SK-N-DZ (cell line): ENCODE measurements around a stretch of chr13.

RAMPAGE:
- cytosol, long total RNA = no peak
- nucleus, long total RNA = no peak
Measured at GRCh38 chr13:110126196-110127095, 180.5 kb downstream of the COL4A1 start.

RAMPAGE:
- cytosol, long total RNA = no peak
- nucleus, long total RNA = no peak
Measured at GRCh38 chr13:110149365-110150561, 157.2 kb downstream of the COL4A1 start.

DNA sequence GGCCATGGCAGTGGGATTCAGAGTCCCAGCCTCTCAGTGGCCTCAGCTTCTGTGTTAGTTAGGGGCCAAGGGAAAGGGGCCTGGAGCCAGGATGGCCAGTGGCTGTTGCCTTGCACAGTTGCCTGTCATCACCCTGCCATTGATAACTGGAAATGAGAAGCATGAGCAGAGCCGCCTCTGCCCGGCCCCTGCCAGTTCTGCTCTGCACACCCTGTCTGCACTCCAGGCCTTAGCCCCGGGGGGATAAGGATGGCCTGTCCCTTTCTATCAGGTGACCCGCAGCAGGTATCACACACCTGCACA is 7.8 kb downstream of the COL4A2 start:
RAMPAGE:
- cytosol, long total RNA = no peak
- nucleus, long total RNA = no peak

DNA sequence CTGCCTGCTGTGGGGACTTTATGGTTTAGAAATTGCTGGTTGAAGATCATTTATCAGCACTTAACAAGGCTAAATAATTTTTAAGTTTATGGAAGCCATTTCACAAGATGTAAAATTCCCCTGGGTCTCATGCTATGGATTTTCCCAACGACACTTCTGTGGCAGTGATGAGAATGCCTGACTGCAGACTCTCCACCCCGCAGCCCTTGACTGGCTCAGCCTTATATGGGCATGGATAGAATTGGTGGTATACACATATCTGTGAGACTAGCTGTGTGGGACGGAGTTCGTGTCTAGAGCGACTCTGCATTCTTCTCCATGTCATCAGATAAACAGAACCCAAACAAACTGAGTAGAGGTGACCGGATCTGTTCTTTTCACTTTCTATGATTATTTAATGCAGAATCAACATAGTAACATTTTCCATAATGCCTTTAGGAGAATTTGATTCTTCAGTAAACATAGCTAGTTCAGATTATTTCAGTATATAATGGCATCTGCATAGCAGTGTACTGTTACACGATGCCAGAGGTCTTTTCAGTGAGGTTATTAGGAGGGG is 52.9 kb downstream of the COL4A2 start:
RAMPAGE:
- cytosol, long total RNA = no peak
- nucleus, long total RNA = no peak

RAMPAGE:
- cytosol, long total RNA = no peak
- nucleus, long total RNA = no peak
Measured at GRCh38 chr13:110387331-110387931, 80.3 kb downstream of the COL4A2 start.

RAMPAGE:
- cytosol, long total RNA = no peak
- nucleus, long total RNA = no peak
Measured at GRCh38 chr13:110420318-110421214, 113.5 kb downstream of the COL4A2 start.

DNA sequence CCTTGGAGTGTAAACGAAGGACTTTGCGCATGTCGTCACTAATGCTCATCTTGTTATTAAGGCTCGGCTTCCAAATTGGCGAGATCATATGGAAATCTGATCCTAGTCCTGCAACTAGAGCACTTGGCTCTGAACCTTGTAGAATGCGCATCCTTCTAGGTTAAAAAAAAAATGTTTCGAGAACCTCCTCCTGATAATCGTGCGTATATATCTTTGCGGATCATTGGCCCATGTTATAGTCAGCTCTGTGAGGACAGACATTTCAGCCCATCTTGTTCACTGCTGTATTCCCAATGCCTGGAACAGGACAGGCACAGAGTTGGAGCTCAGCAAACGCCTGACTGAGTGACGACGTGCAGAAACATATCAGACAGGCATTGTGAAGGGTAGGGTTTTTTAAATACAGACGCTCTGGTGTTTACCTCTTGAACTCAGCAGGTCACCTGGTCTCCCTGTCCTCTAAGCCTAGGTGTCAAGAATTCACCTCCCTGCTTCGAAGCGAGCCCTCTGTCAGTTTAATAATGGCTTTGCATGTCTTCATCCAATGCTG is 114.0 kb downstream of the RAB20 start:
RAMPAGE:
- cytosol, long total RNA = no peak
- nucleus, long total RNA = no peak

DNA sequence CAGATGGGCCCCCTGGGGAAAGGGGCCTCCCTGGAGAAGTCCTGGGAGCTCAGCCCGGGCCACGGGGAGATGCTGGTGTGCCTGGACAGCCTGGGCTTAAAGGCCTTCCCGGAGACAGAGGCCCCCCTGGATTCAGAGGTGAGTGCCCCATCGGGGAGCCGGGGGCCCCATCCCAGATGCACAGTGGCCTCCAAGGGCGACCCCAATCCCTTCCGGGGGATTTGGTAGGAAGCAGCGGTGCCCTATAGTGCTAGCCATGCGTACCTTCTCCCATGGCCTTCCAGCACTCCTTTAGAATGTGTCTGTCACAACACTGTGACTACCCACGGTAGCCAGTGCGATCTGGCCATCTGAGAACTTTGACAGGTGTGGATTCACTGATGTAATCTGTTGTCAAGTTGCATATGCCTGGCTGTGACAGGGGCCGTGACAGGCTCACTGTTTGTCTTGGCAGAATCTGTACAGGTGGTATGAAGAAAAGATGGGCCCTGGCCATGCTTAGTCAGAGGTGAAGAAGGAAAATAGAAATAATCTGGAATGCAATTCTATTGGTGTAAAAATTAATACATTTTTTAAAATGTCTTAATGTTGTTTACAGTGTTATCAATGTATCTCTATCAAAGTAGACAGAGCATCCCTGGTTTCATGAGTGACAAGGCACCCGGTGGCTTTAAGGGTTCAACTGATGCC is 88.4 kb downstream of the RAB20 start:
RAMPAGE:
- cytosol, long total RNA = no peak
- nucleus, long total RNA = no peak

RAMPAGE:
- cytosol, long total RNA = no peak
- nucleus, long total RNA = no peak
Measured at GRCh38 chr13:110480073-110480536, 81.4 kb downstream of the RAB20 start.

DNA sequence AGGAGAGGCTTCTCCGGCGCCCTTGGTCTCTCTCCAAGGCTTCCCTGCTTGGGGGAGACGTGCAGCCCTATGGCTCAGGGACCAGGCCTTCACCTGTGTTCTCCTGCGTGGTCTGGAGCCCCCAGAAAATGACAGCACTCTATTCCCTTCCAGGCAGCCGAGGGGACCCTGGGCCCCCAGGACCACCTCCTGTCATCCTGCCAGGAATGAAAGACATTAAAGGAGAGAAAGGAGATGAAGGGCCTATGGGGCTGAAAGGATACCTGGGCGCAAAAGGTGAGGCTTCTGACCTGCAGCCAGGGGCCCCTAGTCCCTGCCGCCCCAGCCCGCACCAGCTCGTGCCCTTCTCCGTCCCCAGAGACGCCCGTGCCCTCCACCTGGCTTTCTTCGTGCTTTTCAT is 76.8 kb downstream of the RAB20 start:
RAMPAGE:
- cytosol, long total RNA = no peak
- nucleus, long total RNA = no peak

GRCh38 chr13:110507103-110507726 is 54.3 kb downstream of the RAB20 start:
RAMPAGE:
- cytosol, long total RNA = no peak
- nucleus, long total RNA = no peak

RAMPAGE:
- cytosol, long total RNA = no peak
- nucleus, long total RNA = no peak
Measured at GRCh38 chr13:110556154-110556499, 5.4 kb downstream of the RAB20 start.

DNA sequence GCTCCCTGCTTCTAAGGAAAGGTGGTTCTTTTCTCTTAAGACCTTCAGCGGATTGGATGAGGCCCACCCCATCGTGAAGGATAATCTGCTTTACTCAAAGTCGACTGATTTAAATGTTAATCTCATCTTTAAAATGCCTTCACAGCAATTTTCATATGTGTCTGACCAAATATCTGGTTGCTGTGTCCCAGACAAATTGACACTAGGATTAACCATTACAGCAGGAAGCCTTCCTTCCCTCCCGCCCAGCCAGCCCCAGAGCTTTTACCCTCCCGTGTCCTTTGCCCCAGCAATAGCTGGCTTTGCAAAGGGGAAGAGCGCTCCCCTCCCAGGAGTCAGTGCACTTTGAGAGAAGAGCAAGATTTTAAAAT is 14.9 kb upstream of the NAXD start:
RAMPAGE:
- cytosol, long total RNA = no peak
- nucleus, long total RNA = no peak

DNA sequence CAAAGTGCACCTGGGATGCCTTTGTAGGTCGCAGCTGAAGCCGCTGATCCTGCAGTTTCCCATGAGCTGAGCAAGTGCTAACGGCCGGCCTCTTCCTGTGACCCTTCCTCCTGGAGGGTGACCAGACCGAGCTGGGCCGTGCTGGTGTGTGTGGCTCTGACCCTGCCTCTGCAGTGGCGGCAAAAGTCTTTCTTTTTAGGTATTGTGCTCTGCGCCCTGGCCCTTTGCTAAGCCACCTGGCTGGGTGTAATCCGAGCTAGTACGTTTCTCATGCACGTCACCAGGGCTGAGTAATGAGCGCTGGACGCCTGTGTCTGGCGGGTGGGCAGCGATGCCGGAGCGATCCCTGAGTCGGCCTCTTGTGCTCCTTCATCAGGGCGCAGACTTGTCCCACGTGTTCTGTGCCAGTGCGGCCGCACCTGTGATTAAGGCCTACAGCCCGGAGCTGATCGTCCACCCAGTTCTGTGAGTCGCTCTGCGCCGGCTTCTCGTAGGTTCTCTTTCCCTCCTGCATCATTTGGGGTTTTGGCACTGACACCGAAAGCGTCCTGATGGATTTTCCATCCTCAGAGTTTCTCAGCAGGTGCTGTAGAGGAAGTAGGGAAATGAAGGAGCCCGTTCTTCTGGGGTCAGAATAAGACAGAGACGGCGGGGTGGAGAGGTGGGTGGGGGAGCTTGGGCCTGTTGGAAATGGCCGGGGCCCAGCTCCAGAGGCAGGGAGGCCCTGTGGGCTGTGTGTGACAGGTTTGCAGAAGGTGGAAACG is 9.7 kb downstream of the NAXD start:
RAMPAGE:
- cytosol, long total RNA = no peak
- nucleus, long total RNA = no peak

GRCh38 chr13:110642151-110643150 is 27.1 kb downstream of the NAXD start:
RAMPAGE:
- cytosol, long total RNA = no peak
- nucleus, long total RNA = no peak

DNA sequence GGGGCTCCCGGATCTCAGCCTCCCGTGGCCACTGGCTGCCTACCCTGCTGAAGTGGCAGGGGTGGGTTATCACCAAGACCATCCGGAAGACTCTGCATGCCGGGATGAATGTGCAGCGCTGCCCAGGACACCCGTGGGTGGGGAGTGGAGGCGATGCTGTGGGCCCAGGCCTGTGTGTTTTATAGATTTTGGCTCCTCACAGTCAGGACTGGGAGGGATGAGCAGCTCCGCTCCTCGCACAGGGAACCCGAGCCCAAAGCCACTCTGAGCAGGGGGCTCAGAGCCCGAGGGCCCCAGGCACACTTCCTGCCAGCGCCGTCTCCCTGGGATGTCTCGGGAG is 31.1 kb downstream of the NAXD start:
RAMPAGE:
- cytosol, long total RNA = no peak
- nucleus, long total RNA = no peak

DNA sequence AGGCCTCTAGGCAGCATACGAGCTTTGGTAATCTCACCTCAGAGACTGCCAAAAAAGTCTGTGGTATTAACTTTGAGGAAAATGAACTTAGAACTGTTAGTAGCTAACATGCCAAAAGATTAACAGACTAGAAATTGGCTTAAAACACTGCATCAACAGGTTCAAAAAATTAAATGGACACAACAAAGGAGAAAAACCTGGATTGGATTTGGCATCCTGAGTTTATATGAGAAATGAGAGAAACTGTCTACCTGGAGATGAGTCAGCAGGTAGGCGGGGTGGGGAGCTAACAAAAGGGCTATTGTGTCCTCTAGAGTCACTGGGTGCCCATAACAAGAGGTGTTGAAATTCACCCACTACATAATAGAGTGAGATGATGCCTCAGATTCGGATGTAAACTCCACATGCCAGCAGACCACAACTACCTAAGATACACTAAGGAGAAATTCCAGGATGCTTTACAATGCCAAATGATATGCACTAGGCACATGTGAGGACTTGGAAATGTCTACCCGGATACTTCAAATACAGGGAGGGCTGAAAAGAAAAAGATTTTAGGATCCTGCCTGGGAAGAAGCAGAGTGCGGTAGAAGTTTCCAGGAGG is 6.4 kb downstream of the ANKRD10 start:
RAMPAGE:
- cytosol, long total RNA = no peak
- nucleus, long total RNA = no peak

DNA sequence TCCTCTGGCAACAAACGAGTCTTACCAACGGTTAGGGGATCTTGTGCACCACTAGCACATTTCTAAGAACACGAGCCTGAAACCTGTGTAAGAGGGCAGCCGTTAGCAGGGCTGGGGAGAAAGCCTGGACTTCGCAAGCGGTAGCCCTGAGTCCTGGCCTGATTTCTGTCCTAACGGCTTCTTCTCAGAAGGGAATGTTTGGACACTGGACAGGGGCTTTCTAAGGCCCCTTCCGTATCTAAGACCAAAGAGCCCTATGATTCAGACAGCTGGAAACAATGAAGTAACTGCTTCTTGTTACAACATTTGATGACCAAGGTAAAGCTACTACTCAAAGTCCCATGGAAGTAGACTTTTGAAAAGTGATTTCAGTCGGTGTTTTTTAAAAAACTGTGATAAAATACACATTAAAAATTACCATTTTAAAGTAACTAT is 2.2 kb downstream of the ANKRD10 start:
RAMPAGE:
- cytosol, long total RNA = no peak
- nucleus, long total RNA = no peak

DNA sequence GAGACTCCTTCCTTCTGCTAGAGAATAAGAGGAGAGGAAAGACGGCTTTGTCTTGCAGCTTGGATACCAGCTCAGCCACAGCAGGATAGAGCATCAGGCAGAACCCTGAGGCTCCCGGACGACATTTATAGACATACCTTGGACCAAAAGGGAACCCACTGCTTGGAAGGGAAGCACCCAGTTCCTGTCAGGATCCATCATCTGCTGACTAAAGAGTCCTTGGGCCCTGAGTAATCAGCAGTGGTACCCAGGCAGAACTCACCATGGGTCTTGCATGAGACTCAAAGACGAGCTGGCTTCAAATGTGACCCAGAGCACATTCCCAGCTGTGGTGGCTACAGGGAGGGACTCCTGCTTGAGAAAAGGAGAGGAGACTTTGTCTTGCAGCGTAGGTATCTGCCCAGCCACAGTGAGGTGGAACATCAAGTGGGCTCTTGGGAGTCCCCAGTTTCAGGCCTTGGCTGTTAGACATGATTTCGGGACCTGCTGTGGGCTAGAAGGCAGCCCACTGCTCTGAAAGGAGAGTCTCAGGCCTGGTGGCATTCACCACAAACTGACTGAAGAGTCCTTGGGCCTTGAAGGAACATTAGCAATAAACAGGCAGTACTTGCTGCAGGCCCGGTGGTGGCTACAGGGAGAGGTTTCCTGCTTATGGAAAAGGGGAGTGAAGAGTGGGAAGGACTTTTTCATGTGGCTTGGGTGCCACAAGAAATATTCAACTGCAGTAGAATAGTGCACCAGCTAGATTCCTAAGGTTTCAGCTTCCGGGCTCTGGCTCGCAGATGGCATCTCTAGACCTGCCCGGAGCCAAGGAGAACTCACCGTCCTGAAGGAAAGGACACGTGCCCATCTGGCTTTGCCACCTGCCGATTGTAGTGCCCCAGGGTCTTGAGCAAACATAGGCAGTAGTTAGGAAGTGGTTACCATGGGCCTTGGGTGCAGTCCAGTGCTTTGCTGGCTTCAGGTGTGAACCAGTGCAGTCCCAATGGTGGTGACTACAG is 61.8 kb upstream of the TEX29 start:
RAMPAGE:
- cytosol, long total RNA = no peak
- nucleus, long total RNA = no peak

DNA sequence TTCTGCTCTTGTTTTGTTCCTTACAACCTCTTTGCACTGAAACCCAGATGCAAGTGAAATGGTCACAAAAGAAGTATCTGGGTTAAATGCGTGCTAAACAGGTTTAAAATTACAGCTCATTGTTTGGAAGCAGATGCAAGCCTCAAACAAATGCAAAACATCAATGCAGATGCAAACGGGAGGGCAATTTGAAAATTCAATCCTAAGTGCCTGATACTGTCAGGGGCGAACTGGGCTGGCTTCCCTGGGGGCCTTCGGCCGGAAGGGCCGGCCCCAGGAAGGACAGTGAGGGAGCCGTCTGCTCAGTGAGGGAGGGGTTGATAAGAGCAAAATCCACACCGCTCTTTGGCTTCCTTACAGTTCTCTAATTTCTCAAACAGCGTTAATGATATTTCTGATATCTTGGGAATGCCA is 220.9 kb upstream of the SOX1 start:
RAMPAGE:
- cytosol, long total RNA = no peak
- nucleus, long total RNA = no peak